Pulmonary artery (tissue), 1 donor: Measurements from ENCODE around the gene TTC7B.

GRCh38 chr14:89565458-89565742 is 148.4 kb upstream of the FOXN3 start:
- PRO-cap: no peak

DNA sequence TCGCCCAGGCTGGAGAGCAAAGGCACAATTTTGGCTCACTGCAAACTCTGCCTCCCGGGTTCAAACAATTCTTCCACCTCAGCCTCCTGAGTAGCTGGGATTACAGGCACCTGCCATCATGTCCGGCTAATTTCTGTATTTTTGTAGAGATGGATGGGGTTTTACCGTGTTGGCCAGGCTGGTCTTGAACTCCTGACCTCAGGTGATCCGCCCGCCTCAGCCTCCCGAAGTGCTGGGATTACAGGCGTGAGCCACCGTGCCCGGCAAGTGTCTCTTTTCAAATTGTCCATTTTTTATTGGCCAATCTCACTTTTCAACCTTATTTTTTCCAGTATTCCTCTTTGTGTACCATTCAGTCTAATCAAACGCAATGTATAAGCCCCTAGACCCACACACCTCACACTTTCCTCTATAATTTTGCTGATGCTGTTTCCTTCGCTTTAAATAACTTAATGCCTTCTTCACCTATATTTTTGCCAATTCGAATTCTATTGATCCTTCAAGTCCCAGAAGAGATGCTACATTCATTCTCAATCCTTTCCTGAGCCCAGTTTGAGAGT is 167.8 kb upstream of the FOXN3 start:
- PRO-cap: no peak

- PRO-cap: no peak
Observed at GRCh38 chr14:89615390-89615828, 198.4 kb upstream of the FOXN3 start.

DNA sequence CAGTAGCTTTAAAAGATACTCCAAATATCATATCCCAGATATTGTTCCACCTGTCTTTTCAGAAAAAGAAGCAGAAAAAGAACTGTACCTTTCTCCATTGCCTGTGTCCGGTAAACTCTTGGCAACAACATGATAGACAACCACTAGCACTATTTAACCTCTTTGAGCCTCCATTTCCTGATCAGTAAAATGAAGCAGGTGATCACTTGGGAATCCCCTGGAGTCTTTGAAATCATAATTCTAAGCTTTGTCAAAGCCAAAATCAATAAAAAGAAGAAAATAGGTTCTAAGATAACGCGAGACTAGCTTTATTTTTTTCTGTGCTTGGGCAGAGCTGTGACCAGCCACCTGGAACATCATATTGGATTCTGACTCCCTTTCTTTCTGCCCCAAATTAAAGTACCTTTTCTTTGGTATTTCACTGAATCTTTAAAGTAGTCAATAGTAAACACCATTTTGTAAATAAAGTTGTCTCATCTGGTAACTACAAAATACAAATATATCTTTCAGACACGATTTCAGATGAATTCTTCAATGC is 224.9 kb upstream of the FOXN3 start:
- PRO-cap: no peak

DNA sequence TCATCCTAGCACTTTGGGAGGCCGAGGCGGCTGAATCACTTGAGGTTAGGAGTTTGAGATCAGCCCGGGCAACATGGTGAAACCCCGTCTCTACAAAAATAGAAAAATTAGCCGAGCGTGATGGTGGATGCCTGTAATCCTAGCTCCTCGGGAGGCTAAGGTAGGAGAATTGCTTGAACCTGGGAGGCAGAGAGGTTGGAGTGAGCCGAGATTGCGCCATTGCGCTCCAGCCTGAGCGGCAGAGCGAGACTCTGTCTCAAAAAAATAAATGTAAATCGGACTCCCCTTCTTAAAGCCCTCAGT is 865 bp downstream of the TDP1 start:
- PRO-cap: no peak

DNA sequence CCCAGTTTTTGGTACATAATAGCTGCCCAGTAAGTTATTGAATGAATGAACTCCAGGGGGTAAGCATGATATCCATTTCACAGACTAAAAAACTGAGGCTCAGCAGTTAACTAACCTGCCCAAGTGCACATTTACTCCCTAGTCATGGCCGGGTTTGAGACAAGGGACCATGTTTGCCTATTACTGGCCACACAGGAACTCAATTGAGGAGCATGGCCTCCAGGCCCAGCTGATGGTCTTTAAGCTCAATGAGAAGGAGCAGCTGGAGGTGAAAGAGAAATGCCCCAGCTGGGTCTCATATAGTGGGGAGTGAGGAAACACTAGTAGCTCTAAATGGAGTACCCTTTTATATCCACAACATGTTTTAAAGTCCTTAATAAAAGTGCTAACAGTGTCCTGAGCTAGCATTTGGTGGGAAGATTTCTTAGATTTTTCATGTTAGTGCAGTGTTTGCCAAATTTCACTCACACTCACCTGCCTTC is 1.6 kb downstream of the TDP1 start:
- PRO-cap: no peak

DNA sequence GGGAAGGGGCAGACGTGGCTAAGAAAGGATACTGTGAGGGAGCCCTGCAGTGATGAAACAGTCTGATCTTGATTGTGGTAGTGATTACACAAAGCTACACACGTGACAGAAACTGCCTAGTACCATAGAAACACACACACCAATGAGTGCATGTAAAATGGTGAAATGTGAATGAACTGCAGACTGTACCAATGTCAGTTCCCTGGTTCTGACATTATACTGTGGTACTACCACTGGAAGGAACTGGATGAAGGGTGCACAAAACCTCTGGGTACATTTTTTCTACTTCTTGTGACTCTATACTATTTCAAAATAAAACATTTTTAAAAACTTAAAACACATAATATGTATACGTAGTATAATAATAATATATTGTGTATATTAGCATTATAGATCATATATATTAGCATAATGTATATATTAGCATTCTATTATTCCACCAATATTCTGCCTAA is 36.8 kb downstream of the NRDE2 start:
- PRO-cap: no peak

DNA sequence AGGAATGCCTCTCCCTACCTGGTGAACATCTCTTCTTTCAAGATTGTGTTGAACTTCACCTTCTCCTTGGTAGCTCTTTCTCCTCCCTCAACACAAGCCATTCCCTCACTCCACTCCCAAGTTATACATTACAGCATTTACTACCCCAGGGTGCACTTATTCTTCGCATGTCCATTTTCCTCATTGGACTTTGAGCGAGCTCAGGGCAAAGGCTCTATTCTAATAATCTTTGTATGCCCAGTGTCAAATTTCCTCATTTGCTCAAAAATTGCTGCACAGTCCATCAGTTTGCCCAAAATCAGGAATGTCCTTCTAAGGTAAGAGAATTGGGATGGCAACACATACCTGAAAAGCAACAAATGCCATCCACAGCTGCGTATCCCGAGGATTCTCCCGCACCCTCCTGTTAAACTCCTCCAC is 28.1 kb downstream of the NRDE2 start:
- PRO-cap: no peak

- PRO-cap: bidirectional peak, plus-strand start at chr14:90383521, minus-strand start at chr14:90383248
Observed at GRCh38 chr14:90383271-90383606, 13.6 kb upstream of the CALM1 start.

- PRO-cap: no peak
Observed at GRCh38 chr14:90404625-90404958, 7.8 kb downstream of the CALM1 start.

DNA sequence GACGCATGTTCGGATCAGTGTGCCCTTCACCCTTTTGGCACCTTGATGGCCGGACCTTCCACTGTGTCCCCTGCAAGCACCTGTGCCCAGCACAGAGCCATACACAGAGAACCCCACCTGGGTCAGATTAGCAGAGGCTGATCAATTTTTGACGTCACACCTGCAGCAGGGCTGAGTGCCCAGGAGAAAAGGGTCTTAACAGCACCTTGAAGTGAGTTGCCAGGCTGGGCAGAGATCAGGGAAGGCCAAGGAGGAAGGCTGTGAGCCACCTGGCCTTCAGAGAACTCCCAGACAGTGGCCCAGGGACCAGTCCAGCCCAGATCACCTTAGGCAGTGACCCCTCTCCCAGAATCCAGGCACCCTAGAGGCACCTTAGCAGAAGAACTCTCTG is 114.5 kb downstream of the CALM1 start:
- PRO-cap: unidirectional peak, plus-strand start at position 227 of the sequence

GRCh38 chr14:90517694-90517946 is 120.8 kb downstream of the CALM1 start:
- PRO-cap: no peak

GRCh38 chr14:90627352-90628368 is 188.6 kb downstream of the TTC7B start:
- PRO-cap: no peak

- PRO-cap: no peak
Observed at GRCh38 chr14:90675302-90675805, 140.9 kb downstream of the TTC7B start.

- PRO-cap: unidirectional peak, plus-strand start at chr14:90697351
Observed at GRCh38 chr14:90696760-90697623, 119.2 kb downstream of the TTC7B start.

DNA sequence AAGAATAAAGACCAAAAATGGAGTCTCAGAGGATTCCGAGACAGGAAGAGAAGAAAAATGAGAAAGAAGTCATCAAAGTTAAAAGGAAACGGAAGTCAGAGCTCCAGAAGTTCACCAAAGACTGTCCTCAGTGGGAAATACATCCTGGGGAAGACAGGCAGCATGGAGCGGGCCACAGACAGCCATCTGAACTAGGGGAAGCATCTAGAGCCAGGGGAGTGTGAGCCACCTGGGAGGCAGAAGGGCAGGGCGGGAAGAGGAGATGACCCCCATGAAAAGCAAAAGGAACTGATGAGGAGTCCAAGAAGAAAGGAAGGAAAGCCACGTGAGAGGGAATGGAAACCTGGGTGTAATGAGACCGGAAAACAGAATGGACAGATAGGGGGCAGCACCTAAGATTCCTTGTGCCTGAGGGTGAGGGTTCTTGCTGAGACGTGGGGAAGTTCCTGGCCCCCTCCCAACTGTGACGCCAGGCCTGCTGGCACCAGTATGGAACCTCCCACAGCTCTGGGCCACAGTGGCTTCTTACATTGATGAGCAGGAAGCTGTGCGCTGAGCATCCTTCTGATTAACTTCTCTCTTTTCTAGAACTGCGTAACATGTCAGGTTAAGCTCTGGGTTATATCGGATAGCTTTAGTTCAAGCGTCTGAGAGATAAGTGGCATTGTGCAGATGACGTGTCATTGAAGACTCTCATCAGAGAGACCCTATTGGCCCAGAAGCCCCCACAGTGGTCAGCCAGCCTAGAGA is 30.8 kb downstream of the TTC7B start:
- PRO-cap: no peak

GRCh38 chr14:90816079-90817076 is at the start of gene TTC7B:
TTC7B (minus strand) TSS chr14:90816430.
- PRO-cap: unidirectional peak, minus-strand start at chr14:90816370; unidirectional peak, minus-strand start at chr14:90816409

DNA sequence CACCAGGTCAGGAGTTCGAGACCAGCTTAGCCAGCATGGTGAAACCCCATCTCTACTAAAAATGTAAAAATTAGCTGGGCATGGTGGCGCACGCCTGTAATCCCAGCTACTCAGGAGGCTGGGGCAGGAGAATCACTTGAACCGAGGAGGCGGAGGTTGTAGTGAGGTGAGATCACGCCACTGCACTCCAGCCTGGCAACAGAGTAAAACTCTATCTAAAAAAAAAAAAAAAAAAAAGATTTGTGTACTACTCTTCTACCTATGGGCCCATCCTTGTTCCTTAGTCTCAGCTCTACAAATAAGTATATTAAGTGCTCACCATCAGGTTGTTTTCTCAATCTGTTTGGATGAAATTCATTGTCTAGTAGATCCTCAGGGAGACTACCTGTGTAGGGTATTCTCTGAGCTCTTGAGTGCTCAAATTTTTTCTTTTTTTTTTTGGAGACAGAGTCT is 37.5 kb downstream of the RPS6KA5 start:
- PRO-cap: no peak

- PRO-cap: no peak
Observed at GRCh38 chr14:91171586-91172016, 57.7 kb downstream of the DGLUCY start.

DNA sequence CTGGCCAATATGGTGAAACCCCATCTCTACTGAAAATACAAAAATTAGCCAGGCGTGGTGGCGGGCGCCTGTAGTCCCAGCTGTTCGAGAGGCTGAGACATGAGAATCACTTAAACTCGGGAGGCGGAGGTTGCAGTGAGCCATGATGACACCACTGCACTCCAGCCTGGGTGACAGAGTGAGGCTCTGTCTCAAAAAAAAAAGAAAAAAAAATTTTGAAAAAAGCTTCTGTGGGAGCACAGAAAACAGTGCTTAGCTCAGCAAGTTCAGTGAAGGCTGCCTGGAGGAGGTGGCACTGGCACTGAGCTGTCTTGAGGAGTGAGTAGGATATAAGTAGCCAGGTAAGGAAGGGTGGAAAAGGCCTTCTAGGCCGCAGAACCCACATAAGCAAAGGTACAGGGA is 25.5 kb downstream of the GPR68 start:
- PRO-cap: no peak